Thoracic aorta endothelial cell (primary cell): ENCODE data around the genes MCTS2, TPX2, XKR7 and KIF3B.

DNA sequence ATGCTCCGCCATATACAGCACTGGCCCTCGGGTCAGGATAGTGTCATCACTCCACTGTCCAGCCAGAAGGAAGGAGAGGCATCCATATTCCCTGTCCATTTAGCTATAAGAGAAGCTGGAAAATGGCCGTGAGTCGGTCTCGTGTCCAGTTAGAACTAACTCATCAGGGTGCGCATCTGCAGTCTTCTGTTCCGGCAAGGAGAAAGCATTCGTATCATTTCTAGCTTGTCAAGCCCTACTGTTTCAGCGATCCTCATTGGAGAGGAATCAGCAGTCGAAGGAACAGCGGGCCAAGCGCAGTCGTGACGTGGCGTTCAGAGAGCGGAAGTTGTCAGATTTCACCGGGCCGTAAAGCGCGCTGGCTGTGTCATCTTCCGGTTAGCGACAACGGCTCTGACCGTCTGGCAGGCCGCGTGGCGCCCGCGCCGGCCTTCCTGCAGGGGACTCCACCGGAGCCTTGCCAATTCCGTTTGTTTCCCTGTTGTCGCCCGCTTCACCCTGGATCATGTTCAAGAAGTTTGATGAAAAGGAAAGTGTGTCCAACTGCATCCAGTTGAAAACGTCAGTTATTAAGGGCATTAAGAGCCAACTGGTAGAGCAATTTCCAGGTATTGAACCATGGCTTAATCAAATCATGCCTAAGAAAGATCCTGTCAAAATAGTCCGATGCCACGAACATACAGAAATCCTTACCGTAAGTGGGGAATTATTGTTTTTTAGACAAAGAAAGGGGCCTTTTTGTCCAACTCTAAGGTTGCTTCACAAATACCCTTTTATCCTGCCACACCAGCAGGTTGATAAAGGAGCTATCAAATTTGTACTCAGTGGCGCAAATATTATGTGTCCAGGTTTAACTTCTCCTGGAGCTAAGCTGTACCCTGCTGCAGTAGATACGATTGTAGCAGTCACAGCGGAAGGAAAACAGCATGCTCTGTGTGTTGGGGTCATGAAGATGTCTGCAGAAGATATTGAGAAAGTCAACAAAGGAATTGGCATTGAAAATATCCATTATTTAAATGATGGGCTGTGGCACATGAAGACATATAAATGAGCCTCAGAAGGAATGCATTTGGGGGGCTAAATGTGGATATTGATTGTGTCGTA lies at the start of gene MCTS2:
Gene MCTS2 (plus strand): TSS at position 381 of the 1,104 bp plus-strand sequence.
- CAGE, long polyA plus RNA = no peak

DNA sequence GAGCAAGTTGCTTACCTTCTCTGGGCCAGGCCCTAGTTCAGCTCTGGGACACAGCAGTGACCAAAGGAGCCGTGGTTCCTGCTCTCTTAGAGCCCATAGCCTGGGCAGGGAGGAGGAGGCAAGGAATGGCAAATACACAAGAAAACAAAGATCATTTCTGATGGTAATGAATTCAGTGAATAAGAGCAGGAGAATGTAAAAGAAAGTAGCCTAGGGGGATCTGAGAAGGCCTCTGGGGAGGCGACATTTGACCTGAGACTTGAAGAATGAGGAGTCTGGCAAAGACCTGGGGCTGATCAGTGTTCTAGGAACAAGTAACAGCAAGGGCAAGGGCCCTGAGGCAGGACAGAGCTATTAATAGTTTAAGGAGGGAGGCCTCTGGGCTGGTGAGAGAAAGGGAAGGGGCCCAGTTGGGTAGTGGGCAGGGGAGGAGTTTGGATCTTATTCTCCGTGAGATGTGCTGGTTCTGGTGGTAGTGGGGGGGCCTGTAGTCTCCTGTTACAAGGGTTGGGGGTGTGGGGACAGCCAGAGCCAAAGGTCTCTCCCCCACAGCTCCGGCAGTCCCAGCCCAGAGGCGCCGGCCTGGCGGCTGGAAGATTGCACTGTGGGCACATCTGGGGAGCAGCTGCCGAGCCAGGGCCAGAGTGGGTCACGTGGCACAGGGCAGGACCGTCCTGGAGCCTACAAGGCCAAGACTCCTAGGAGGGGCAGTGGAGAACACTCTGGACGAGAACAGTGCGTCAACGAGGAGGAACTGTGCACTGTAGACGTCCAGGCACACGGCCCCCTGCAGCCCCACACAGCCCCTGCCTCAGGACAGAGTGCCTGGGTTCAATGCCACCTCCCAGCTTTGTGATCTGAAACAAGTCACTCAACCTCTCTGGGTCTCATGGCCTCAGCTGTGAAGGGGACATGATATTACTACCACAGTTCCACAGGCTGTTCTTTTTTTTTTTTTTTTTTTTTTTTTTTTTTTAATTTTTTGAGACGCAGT lies 9.2 kb upstream of the ID1 start:
- CAGE, long polyA plus RNA = no peak

DNA sequence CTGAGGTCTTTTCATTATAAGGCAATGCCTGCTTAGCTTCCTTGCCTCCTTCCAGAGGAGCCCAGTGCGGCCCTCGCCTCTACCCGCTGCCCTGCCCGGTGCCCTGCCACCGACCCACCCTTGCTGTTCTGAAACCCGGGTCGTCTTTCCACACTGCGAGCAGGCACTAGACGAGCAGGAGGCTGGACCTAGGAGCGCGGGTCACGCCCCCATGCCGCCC lies 194 bp upstream of the ID1 start:
- CAGE, long polyA plus RNA = no peak

DNA sequence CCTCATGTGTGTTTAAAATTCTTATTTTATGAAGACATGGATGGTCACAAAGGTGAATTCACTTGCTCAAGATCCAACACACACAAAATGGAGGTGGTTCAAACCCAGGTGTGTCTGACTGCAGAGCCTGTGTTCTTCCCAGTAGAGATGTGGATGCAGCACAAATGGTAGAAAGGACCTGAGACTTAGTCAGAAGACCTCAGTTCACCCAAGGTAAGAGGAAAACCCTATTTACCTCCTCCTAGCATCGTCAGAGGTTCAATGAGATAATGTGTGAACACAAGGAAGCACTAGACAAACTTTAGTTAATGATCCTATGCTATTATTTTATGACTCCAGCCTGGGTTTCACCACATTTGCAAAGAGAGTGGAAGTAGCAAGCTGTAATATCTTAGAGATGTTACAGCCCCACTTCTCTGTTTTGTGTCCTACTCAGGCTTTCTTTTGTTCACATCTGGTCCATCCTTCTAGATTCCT lies 36.5 kb downstream of the BCL2L1 start:
- CAGE, long polyA plus RNA = no peak

GRCh38 chr20:31691530-31692490 lies 30.9 kb downstream of the BCL2L1 start:
- CAGE, long polyA plus RNA = no peak

GRCh38 chr20:31698615-31699684 lies 23.7 kb downstream of the BCL2L1 start:
- CAGE, long polyA plus RNA = no peak

GRCh38 chr20:31712497-31713046 lies 10.1 kb downstream of the BCL2L1 start:
- CAGE, long polyA plus RNA = no peak

DNA sequence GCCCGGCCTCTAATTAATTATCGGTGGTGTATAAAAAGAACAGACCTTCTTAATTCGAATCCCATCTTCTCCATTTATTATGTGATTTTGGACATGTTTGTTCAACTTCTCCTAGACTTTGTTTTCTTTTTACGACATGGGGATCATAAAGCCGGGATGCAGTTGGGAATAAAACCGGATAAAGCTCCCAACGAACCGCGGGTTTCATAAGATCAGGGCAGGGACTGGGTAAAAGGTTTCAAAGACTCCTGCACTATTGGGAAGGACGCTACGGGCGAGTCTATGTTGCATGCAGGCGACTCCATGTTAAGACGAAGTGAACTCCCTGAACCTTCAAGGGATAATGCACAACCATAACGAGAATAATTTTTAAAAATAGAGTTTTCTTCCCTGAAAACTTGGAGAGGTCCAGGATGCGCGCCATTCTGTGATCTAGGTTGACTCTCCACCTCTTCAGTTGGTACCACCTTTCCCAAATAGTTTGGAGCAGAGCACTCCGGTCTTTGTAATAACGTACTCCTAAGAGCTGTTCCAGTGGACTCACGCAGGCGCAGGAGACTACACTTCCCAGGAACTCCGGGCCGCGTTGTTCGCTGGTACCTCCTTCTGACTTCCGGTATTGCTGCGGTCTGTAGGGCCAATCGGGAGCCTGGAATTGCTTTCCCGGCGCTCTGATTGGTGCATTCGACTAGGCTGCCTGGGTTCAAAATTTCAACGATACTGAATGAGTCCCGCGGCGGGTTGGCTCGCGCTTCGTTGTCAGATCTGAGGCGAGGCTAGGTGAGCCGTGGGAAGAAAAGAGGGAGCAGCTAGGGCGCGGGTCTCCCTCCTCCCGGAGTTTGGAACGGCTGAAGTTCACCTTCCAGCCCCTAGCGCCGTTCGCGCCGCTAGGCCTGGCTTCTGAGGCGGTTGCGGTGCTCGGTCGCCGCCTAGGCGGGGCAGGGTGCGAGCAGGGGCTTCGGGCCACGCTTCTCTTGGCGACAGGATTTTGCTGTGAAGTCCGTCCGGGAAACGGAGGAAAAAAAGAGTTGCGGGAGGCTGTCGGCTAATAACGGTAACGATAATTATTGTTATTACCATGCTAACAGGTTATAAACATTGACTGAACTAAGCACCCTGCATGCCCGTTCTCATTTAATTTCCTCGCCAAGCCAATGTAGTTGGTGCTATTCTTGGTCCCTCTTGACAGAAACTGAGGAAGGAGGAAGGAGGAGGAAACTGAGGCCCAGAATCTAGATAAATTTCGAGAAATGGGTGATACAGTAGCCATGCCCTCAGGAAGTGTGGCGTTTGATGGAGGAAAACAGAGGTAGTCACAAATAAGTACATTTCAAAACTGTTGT lies at the start of gene TPX2:
Gene TPX2 (plus strand): TSS at position 723 of the 1,343 bp plus-strand sequence.
- CAGE, long polyA plus RNA = no peak

GRCh38 chr20:31806514-31807053 lies 12.6 kb upstream of the MYLK2 start:
- CAGE, long polyA plus RNA = no peak

GRCh38 chr20:31837979-31838517 lies 7.4 kb downstream of the FOXS1 start:
- CAGE, long polyA plus RNA = no peak

DNA sequence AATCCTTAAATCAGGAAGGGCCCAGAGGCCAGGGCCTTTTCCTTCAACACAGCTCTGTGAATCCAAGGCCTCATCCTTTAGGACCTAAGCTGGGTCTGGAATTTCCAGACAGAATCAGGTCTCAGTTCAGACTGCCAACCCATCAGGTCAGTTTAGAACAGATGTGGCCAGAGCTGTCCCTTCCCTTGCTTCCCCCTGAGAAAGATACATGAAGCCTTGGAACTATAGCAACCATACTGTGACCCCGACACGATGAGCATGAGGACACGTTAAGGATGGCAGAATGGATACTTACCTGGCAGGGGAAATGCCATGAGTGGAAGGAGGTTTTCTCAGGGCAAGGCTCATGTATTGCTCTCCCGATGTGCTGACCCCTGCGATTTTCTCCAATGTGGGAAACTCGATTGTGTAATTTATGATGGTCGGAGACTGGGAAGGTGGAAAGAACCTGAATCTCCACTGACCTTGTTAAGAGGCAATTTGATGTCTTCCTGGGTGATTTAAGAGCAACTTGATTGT lies 30.6 kb downstream of the TTLL9 start:
- CAGE, long polyA plus RNA = no peak

- CAGE, long polyA plus RNA = no peak
Observed at GRCh38 chr20:31943067-31943879, 8.6 kb downstream of the PDRG1 start.

DNA sequence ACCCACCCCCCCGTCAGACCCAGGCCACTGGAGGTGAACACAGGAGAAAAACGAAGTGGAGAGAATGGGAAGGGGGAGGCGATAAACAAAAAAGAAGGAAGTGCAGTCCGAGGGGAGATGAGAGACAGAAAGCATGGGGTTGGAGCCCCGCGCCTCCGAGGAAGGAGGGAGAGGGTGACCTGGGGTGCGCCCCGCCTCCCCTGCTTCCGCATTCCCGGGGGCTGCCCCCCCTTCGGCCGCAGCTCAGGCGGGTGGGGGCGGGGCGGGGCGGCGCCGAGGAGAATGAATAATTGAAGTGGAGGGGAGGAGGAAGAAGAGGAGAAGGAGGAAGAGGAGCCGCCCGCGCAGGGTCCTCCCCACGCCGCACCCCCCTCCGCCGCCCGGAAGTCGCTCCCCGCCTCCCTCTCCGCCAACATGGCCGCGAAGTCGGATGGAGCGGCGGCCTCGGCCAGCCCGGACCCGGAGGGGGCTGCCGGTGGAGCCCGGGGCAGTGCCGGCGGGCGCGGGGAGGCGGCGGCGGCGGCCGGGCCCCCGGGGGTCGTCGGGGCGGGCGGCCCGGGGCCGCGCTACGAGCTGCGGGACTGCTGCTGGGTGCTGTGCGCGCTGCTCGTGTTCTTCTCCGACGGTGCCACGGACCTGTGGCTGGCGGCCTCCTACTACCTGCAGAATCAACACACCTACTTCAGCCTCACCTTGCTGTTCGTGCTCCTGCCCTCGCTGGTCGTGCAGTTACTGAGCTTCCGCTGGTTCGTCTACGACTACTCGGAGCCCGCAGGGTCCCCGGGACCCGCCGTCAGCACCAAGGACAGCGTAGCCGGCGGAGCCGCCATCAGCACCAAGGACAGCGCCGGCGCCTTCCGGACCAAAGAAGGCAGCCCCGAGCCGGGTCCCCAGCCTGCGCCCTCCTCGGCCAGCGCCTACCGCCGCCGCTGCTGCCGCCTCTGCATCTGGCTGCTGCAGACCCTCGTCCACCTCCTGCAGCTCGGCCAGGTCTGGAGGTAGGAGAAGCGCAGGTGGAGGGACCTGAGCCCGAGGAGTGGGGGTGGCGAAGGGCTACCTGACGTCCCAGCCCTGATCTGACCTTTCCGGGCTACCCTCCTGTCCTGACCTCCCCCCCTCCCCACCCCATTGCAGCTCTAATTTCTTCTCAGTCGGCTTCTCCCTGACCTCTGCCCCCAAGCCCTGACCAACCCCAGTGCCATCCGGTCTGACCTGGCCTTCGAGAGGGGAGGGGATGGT lies at the start of gene XKR7:
Gene XKR7 (plus strand): TSS at position 390 of the 1,239 bp plus-strand sequence.
- CAGE, long polyA plus RNA = no peak

GRCh38 chr20:32007587-32008370 lies 2.5 kb upstream of the CCM2L start:
- CAGE, long polyA plus RNA = no peak

DNA sequence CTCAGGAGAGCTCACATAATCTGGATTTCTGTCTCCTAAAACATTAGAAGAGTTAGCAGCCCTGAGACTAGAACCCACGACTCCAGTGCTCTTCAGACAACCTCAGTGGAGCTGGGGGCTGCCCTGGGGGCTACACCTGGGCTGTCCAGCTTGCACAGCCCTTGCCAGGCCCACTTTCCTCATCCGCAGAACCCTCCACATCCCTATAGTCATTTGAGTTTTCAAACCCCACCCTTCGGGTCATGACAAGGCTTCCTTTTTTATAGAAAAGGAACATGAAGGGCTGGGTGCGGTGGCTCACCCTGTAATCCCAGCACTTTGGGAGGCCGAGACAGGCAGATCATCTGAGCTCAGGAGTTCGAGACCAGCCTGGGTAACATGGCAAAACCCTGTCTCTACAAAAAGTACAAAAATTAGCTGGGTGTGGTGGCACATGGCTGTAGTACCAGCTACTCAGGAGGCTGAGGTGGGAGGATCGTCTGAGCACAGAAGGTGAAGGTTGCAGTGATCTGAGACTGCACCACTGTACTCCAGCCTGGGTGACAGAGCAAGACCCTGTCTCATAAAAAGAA lies 5.1 kb downstream of the HCK start:
- CAGE, long polyA plus RNA = no peak

DNA sequence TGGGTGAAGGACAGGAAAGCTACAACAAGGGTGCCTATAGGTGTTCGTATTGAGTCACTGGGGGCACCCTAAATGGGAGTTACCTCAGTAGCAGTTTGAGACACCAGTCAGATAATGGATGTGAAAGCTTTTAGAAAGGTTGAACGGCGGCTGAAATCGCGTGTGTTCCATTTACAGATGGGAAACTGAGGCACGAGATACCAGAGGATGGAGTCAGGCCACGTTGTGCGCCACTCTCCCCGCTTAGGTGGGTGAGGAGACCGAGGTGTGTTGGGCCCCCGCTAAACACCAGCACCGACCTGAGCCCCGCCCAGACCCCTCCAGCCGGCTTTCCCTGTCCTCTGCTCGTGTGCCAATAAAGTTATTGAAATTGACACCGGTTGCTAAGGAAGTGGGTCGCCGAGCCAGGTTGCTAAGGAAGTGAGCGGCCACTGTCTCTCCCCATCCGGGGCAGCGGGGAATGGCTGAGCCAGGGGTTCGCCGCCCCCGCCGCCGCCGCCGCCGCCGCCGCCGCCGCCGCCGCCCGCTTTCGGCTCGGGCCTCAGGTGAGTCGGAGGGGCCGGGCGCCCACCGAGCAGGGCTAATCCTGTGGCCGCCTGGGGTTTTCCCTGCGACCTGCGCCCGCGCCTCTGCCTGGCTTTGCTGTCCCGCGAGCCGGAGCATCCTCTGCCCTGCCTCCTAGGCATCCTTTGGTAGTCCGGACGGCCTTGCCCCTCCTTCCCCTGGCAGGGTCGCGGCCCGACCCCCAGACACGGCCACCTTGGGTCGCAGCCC lies at the start of gene KIF3B:
Gene KIF3B (plus strand): TSS at position 431 of the 774 bp plus-strand sequence.
- CAGE, long polyA plus RNA = no peak

- CAGE, long polyA plus RNA = no peak
Observed at GRCh38 chr20:32277995-32278761, 727 bp downstream of the KIF3B start.

- CAGE, long polyA plus RNA = no peak
Observed at GRCh38 chr20:32428060-32428549, 70.0 kb downstream of the ASXL1 start.

- CAGE, long polyA plus RNA = no peak
Observed at GRCh38 chr20:32448771-32449594, 90.9 kb downstream of the ASXL1 start.

DNA sequence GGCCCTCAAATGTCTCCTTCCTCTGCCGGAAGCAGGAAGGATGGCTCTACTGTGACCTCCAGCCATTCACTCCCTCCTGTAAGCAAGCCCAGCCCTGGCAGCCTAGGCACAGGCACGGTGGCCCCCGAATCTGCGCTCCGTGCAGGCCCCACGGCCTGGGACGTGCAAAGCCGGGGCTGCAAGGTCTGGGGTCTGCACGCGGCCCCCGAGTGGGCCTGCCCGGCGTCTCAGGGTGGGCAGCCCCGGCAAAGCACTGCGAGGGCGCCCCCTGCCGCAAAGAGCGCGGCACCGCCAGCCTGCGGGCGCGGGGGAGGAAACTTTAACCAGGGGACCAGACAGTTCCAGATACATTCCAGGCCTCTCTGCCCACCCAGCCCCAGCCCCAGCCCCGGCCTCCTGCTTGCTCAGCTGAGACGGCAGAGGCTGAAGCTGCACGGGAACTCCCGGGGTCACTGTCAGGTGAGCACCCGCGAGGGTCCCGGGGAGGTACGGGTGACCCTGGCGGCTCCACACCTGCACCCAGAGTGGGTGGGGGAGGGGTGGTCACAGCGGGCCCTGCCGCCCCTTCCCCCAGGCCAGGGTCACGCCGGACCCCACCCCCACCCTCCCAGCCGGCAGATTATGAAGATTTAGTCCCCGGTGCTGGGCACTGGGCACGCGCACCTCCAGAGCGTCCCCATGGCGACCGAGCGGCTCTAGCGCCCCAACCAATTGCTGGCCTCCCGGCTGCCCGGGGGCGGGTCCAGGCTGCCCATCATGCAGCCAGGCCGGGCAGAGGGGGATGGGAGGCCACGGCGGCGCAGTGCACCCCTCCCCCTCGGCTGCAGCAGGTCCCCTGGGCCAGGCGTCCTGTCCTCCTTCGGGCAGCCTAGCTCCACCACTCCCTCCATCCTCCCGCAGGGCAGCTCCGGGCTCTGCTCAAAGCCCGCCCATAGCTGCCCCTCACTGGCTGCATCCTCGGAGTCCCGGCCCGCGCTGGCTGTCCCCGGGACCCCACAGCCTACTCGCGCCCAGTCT lies 99.0 kb downstream of the ASXL1 start:
- CAGE, long polyA plus RNA = no peak